ENCODE measurements around a stretch of chr17.

DNA sequence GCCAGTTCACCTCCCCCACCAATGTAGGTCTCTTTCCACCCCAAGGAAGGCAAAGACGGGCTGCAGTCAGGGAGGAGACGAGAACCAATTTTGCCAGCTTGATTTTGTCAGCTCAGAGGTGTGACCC lies 7.0 kb upstream of the JUP start:
- PRO-cap: unidirectional peak, plus-strand start at position 52 of the sequence

DNA sequence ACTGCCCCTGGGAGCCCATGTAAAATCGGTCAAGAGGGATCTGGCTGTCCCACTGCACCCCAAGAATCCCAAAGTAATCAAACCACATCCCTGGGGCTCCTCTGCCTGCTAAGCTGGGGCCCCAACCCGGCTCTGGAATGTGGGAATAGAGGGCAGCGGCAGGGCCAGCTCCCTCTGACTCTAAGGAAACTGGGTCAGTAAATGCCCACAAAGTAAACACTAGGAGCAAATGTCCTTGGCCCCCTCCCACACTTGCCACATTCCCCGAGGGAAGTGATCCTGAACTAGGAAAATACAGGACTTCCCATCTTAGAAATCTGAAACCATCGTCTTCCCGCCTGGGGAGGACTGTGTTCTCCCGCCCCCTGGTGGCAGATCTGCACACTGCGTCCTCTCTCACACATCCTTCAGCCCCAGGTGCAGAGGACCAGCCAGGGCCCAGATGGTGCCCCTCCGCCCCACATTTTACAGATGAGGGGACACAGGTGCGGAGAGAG lies 10.3 kb downstream of the P3H4 start:
- PRO-cap: no peak

GRCh38 chr17:41811395-41811882 lies 310 bp downstream of the P3H4 start:
- PRO-cap: bidirectional peak, plus-strand start at chr17:41811619, minus-strand start at chr17:41811628; bidirectional peak, plus-strand start at chr17:41811796, minus-strand start at chr17:41811648

- PRO-cap: no peak
Measured at GRCh38 chr17:41867554-41868009, 2.4 kb upstream of the KLHL11 start.

- PRO-cap: no peak
Measured at GRCh38 chr17:41919860-41920441, 1.2 kb upstream of the ACLY start.

- PRO-cap: no peak
Measured at GRCh38 chr17:41959525-41959970, 7.0 kb upstream of the CNP start.

GRCh38 chr17:41964900-41965500 lies 1.6 kb upstream of the CNP start:
- PRO-cap: no peak

GRCh38 chr17:41984497-41984841 lies 17.9 kb downstream of the CNP start:
- PRO-cap: no peak

GRCh38 chr17:42028488-42028920 lies 8.6 kb downstream of the NKIRAS2 start:
- PRO-cap: no peak

- PRO-cap: no peak
Measured at GRCh38 chr17:42072248-42072863, 22.0 kb upstream of the C17orf113 start.

DNA sequence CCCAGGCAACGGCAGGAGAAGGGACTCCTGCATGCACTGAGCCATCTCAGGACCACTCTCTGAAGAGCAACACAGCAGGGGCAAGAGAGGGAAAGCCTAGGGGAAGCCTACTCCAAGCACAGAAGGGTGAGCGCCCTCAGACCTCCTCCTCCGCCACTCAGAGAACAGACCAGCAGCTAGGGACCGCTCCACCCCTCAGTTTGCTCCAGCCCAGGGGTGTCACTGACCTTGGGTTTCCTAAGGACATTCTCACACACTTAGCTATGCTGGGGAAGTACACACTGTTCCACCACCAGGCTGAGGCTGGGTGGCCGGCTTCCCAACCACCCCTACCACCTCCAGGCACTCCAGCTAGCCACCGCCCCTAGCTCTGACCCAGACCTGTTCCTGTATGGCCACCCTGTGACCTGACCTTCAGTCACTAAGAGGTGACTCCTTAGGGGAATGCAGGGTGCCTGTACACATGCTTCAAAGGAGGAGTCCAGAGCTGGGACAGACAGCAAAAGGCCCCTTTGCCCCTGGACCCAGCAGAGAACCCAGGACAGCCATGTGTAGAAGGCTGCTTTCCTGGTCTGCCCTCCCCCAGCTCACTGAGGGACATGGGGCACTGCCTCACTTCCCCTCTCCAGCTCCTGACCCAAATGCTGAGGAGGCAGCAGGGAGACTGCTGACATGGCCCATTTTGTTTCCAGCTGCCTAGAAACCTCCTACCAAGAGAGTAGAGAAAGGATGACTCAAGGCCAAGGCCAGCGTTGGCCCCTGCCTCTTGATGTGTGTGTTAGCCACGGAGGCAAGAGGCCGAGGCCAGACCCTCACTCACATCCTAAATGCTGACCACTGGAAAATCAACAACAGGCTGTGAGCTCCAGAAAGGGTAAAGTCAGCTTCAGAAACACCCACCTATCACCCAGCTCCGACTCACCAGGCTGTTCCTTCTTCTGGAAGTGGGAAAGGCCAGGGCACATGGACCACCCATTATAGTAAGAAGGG lies 6.7 kb downstream of the HSPB9 start:
- PRO-cap: no peak

DNA sequence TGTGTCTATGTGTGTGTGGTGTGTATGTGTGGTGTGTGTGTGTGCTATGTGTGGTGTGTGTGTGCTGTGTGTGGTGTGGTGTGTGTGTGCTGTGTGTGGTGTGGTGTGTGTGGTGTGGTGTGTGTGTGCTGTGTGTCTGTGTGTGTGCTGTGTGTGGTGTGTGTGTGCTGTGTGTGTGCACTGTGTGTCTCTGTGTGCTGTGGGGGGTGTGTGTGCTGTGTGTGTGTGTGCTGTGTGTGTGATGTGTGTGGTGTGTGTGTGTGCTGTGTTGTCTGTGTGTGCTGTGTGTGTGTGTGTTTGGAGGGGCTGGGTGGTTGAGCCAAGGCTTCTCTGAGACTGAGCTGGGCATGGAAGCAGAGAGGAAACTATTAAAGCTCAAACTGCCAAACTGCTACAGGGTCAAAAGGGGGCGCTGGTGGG lies 27.6 kb upstream of the GHDC start:
- PRO-cap: no peak

- PRO-cap: no peak
Measured at GRCh38 chr17:42276770-42277466, 727 bp upstream of the STAT5B start.

GRCh38 chr17:42301092-42301503 lies 12.8 kb downstream of the STAT5A start:
- PRO-cap: no peak

- PRO-cap: no peak
Measured at GRCh38 chr17:42311157-42312028, 23.1 kb downstream of the STAT5A start.

DNA sequence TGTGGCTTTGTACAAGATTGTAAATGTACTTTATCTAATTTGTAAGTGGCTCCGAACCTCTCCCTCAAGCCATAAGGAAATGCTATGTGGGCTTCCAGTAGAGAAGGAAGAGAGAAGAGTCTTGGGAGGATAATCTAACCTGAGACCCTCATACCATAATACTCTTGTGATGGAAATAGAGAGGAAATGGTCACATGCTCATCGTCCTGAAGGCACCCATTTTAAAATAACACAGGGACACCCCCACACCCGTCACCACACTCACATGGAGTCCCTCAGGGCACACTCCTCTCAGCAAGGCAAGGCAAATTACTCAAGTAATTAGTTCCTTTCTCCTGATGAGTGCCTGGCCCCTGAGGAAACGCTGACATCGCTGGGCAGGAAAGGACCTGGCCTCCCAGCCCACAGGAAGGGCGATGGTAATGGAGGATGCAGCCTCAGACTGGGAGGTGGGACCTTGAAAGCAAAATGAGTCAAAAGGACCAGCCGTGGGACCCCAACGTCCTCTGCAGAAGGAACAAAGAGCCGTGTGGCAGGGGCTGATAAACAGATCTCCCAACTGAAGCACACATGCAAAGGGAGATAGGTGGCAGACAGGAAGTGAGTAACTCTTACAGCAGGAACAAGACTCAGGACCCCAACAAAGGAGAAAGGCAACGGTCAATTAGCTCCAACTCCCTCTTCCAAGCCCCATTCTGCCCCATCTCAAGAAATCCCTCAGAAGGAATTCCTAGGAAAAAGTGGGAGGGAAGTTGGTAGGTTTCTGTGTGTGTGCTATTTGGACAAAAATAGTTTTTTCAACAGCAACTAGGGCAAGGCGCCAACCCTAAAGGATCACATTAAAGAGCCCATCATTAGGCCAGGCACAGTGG lies 31.5 kb downstream of the STAT5A start:
- PRO-cap: no peak

DNA sequence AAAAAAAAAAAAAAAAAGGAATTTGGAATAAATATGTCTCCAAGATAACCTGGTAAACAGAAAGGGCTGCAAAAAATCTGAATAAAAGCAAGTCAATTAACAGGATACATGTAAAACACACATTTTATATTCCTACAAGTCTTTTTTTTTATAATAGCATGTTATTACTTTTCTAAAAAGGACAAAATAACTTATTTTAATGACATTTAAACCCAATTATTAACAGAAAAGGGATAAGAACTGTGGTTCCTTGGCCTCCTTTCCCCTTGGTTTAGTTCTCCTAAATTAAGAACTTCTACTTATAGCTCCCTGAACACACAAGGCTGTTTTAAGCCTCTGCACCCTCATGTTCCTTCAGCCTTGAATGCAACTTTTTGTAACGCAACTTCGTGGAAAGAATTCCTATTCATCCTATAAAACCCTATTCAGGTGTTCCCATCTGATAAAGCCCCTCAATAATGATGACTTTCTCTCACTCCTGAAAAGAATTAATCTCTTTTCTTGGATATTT lies 6.5 kb downstream of the STAT3 start:
- PRO-cap: no peak

GRCh38 chr17:42413332-42413975 lies 9.6 kb downstream of the CAVIN1 start:
- PRO-cap: no peak

DNA sequence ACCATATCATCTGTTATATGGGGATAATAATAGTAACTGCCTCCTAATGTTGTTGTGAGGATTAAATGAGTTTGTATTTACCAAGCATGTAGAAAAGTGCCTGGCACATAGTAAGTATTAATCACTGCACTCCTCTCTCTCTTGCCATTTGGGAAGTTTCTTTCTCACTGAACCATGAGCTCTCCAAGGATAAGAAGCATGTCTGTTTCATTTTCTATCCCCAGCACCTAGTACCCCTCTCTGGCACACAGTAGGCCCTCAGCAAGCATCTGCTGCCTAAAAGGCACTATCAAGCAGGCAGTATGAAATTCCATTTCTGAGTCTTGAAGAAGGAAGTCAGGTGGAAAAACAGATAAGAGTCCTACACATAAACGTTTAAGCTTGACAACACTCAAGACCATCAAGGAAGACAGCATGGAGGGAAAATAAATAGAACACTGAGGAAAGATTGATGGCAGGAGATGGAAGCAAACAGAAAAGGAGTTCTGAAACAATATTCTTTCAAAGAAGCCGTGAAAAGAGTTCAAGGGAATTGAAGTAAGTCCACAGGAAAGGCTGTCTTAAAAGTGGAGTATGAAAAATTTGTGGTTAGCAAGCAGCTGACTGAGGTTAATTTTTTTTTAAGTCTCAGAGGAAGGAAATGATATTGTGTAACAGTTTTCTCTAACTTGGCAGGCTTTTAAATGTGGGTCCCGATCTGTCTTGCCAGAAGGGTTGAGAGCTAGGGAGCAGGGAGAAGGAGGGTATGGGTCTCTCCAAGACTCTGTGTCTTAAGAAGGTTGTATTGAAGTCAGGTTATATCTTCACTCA lies 2.1 kb upstream of the ATP6V0A1 start:
- PRO-cap: no peak

DNA sequence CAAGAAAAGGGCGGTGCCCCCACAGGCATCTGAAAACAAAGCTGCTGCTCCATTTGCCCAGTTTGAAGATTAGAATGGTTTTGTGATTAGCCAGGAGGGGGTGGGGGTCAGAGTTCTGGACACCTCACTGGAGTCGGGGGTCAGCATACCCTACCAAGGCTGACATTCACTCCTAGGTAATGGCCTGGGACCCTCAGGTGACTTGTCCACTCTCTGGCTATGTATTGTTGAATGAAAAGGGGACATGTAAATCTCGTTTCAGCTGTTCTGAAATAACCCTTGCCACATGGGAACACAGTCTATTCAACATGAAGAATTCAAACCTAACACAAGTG lies 16.8 kb upstream of the NAGLU start:
- PRO-cap: no peak

Measured in type B pancreatic cell (in vitro differentiated cells).